Epithelial cell of proximal tubule (primary cell): ENCODE measurements around a stretch of chr9.

GRCh38 chr9:89418493-89419346, 79.2 kb downstream of the SEMA4D start:
- RAMPAGE, long total RNA = no peak
- RRBS = no CpG with 5 or more reads among the region's 24 CpGs

DNA sequence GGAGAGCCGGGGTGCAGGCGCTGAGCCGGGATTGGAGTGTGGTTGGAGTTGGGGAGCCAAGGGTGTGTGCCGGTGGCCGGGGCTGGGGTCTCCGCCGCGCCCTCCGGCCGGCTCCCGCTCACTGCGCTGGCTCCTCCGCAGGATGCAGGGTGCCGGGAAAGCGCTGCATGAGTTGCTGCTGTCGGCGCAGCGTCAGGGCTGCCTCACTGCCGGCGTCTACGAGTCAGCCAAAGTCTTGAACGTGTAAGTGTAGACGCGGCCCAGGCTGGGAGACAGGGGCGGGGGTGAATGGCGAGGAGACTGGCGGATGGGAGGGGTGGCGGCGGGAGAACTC, 446 bp downstream of the GADD45G start:
- RAMPAGE, long total RNA = no peak
- RRBS = 3% methylated on average over 11 of the region's 29 CpGs

GRCh38 chr9:89667720-89668114, 62.9 kb downstream of the GADD45G start:
- RAMPAGE, long total RNA = no peak
- RRBS = no CpG with 5 or more reads among the region's 8 CpGs

- RAMPAGE, long total RNA = no peak
- RRBS = no CpG with 5 or more reads among the region's 10 CpGs
Observed at GRCh38 chr9:89884508-89885041, 279.8 kb downstream of the GADD45G start.

GRCh38 chr9:89941994-89942309, 337.1 kb downstream of the GADD45G start:
- RAMPAGE, long total RNA = no peak
- RRBS = no CpG with 5 or more reads among the region's 2 CpGs

- RAMPAGE, long total RNA = no peak
- RRBS = no CpG with 5 or more reads among the region's 3 CpGs
Observed at GRCh38 chr9:89969167-89969663, 364.4 kb downstream of the GADD45G start.

DNA sequence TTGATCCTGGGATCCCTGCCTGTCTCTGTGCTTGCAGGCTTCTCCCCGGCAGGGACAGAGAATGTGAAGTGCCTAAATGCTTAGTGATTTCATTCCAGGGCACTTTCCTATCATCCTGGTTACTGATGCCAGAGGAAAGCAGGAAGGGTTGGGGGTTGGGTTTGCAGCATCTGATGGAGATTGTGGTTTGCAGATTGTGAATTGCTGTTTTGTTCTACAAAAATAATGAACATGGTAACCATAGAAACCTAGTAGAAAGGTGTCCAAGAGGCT, 397.5 kb downstream of the GADD45G start:
- RAMPAGE, long total RNA = no peak
- RRBS = no CpG with 5 or more reads among the region's 1 CpG

- RAMPAGE, long total RNA = no peak
- RRBS = no CpG with 5 or more reads among the region's 11 CpGs
Observed at GRCh38 chr9:90432728-90433378, 209.8 kb downstream of the DIRAS2 start.

GRCh38 chr9:90854281-90854608, 52.6 kb downstream of the SYK start:
- RAMPAGE, long total RNA = no peak
- RRBS = no CpG with 5 or more reads among the region's 2 CpGs

DNA sequence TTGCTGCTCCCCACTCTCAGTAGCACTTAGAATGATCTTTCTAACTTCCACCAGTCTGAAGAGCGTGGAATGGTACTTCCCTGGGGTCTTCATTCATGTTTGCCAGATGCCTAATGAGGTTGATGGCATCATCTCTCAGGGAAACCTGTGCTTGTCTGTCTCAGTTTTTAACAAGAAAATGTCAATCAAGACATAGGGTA, 58.0 kb downstream of the SYK start:
- RAMPAGE, long total RNA = no peak
- RRBS = no CpG with 5 or more reads among the region's 1 CpG

DNA sequence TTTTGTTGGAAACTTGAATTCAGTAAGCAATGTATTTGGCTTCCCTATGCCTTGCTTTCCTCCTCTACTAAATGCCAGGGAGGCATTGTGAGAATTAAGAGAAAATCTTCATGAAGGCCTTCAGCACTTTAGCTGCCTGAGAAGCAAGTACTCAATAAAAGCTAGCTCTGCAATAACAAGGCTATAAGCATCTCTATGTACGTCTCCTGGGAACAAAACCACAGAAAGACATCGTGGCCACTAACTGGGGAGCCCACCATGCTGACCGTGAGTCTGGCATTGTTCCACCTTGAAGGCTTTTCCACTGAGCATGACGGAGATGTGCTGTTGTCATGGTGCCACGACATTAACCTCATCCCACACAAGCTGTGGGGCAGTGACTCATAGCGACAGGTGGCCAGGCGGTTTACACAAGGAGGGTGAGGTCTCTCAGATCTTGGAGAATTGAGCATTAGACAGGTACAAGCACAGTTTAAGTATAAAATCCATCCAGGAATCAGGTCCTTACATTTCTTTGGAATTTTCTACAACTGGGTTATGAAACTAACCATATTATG, 133.5 kb downstream of the SYK start:
- RAMPAGE, long total RNA = no peak
- RRBS = no CpG with 5 or more reads among the region's 7 CpGs

DNA sequence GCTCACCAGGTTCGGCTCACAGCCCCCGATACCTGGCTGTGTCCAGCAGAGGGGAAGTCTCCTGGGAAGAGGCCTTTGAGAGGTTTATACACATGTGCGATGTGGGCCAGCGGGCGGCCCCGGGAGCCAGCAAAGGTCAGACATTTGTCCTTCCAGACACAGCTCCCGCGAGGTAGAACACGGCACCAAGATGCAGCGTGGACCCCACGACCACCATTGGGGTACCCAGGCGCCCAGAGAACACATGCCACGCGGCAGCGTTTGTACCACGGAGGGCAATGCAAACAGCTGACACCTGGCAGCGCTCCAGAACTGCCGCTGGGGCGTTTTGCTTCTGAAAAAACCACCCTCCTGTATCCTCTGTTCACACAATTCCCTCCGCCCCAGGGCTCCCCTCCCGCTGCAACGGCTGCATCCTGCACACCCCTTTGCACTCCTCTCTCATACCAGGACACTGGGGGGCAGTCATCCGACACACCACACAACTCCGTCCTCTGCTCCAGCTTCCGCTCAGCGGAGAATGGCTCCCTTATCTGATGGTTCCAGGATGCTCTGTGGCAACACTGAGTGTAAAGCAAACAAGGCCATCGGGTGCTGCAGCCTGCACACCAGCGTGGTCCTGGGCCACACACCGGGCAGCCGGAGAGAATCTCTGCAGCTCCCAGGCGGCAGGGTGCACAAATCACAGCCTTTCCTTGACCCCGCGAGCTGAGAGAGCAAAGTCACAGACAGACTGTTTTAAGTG, 235.4 kb downstream of the SYK start:
- RAMPAGE, long total RNA = no peak
- RRBS = no CpG with 5 or more reads among the region's 33 CpGs

DNA sequence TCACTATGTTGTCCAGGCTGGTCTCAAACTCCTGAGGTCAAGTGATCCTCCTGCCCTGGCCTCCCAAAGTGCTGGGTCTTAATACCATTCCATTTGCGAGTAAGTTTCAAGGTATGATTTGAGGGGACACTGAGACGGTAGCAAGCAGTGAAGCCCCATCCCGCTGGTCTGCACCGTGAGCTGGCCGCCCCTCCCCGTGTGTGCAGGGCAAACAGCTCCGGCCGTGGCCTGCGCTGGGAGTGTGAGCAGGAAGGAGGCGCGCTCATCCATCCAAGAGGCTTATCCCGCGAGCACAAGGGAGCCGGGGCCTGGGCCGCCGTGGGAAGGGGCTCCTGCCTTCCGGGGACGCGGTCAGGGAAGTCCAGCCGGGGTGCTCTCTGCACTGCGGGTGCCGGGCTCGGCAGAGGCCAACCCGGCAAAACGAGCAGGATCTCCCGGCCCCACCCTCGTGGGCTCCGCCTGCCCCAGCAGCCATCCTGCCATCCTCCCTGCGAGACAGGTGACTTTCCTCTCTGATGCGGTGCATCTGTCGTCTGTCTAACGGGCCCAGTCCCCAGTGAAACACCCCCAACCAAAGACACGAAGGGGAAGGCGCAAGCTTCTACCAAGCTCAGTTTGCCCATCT, 244.3 kb downstream of the AUH start:
- RAMPAGE, long total RNA = no peak
- RRBS = 75% methylated on average over 9 of the region's 34 CpGs

- RAMPAGE, long total RNA = no peak
- RRBS = no CpG with 5 or more reads among the region's 11 CpGs
Observed at GRCh38 chr9:91131454-91132089, 230.1 kb downstream of the AUH start.

DNA sequence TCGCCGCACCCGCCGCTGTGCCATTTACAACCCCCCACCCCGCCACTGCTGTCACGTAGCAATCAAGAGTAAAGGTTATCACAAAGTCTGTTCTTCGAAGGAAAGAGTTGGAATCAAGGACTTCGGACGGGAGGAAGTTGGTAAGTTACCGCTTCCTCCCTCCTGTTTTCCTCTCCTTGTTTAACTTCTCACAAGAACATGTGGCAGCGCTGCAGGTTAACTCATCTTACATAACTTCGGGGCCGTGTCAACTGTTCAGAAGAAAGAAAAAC, 167.7 kb downstream of the AUH start:
- RAMPAGE, long total RNA = no peak
- RRBS = no CpG with 5 or more reads among the region's 13 CpGs

DNA sequence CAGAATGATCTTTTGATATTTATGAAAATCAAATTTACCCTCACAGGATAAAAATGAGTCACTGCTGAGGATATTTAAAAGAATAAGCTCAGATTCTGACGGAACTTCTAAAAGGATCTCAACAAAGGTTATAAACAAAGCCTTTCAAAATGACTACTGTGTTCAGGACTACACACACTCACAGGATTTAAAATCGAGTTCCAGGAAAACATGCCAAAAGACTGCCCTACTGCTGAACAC, 75.7 kb downstream of the AUH start:
- RAMPAGE, long total RNA = no peak
- RRBS = no CpG with 5 or more reads among the region's 2 CpGs

- RAMPAGE, long total RNA = no peak
- RRBS = no CpG with 5 or more reads among the region's 3 CpGs
Observed at GRCh38 chr9:91427681-91428307, 4.2 kb upstream of the NFIL3 start.

- RAMPAGE, long total RNA = no peak
- RRBS = no CpG with 5 or more reads among the region's 14 CpGs
Observed at GRCh38 chr9:91888627-91889541, 61.1 kb downstream of the ROR2 start.

DNA sequence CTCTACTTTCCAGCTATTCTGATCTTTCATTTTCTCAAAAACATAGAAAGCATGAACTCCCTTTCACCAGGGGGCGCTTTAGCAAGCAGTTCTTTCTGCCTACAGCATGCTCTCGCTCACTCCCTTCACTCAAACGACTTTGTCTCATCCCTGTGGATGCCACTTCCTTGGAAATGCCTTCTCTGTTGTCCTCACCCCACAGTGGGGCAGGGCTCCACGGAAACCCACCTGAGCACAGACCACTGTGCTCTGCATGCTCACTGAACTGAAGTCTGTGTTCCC, 4.8 kb upstream of the ROR2 start:
- RAMPAGE, long total RNA = no peak
- RRBS = no CpG with 5 or more reads among the region's 4 CpGs

- RAMPAGE, long total RNA = no peak
- RRBS = no CpG with 5 or more reads among the region's 6 CpGs
Observed at GRCh38 chr9:92076363-92077053, 38.7 kb downstream of the SPTLC1 start.